Foreskin fibroblast (primary cell): ENCODE measurements around the genes MAGT1, PGAM4, POF1B, DACH2 and NAP1L3.

DNA sequence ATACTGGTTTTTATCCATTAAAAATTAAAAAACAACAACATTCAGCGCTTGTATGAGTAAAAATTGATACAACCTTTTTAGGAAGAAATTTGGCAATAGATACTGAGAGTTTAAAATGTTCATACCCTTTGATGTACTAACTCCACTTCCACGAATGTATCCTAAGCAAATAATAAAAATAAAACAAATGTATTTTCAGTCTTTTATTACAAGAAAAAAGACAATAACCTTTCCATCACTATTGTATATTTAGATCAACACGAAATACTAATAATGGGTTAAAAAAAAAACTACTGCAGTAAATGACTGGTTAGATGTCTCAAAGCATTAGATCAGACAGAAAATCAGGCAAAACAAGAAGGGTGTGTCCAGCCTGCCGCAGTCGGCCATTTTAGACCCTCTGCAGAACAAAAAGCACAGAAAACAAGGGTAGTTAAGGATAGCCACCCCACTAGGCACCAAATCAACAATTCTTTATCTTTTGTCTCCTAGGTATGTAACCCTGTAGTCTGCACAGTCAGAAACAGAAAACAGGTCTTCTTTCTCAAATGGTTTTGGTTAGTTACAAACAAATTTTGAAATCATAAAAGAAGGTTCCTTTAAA lies 13.6 kb upstream of the ZCCHC13 start:
- RRBS: no CpG with 5 or more reads among the region's 5 CpGs

- RRBS: no CpG with 5 or more reads among the region's 8 CpGs
These were observed 544 bp upstream of the UPRT start for GRCh38 chrX:75273289-75273793.

GRCh38 chrX:77505305-77505712 lies 58.1 kb downstream of the FGF16 start:
- RRBS: no CpG with 5 or more reads among the region's 1 CpG

DNA sequence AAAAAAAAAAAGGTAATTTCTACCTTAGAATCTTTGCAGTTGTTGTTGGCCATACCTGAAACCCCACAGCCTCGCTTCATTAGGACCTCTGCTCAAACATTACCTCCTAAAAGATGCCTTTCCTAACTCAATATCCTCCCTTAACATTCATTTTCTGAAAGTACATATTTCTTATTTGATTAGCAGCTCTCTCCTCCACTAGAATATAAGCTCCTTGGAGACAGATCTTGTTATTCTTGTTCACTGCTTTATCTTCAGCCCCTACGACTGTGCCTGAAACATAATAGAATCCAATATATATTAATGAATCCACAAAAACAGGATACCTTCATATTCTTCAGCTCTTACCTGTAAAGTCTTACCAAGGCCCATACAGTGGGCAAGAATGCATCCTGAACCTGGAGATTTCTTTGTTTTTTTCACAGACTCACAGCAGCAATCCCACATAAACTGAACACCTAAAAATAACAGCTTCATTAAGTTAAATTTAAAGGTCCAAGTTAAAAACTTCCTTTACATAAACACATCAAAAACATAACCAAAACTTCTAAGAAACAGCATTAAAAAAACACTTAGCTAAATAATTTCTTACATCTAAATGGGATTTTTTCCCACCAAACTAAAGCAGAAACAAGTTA lies 151.7 kb downstream of the ATRX start:
- RRBS: no CpG with 5 or more reads among the region's 2 CpGs

- RRBS: 1% methylated on average over 8 of the region's 50 CpGs
These were observed at the start of gene MAGT1 for GRCh38 chrX:77894719-77895996. MAGT1 (minus strand) TSS chrX:77895435.

DNA sequence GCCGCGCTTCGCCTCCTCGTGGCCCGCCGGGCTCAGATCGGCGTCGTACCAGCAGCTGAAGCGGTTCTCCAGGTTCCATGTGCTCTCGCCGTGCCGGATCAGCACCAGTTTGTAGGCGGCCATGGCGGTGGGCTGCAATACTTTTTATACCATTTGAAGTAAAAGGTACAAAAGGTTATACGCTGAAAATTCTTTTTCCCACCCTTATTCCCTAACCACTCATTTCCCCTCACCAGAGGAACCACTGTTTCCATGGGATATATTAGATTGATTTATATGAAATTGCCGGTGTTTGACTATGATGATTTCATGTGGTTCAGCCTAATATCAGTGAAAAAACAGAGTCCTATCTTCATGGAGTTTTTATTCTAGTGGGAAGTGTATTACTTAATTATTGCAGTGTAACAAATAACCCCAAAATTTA lies at the start of gene PGAM4:
Gene PGAM4, minus strand, starts transcription at position 123 of the 424 bp plus-strand sequence.
- RRBS: no CpG with 5 or more reads among the region's 17 CpGs

DNA sequence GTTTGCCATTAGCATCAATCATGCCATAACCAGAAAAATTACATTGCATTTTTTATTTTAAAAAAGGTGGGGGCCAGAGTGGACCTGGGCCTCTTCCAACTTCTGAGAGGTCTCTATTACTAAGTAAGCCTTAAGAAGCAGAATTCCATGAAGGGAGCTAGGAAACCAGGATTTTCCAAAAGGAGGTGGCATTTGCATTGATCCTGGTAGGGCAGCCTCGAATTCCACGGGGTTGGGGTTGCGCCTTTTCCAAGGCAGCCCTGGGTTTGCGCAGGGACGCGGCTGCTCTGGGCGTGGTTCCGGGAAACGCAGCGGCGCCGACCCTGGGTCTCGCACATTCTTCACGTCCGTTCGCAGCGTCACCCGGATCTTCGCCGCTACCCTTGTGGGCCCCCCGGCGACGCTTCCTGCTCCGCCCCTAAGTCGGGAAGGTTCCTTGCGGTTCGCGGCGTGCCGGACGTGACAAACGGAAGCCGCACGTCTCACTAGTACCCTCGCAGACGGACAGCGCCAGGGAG lies 400 bp upstream of the PGK1 start:
- RRBS: under 1% methylated on average over 21 of the region's 37 CpGs

GRCh38 chrX:78109507-78110142 lies 5.6 kb downstream of the PGK1 start:
- RRBS: no CpG with 5 or more reads among the region's 3 CpGs

- RRBS: no CpG with 5 or more reads among the region's 7 CpGs
These were observed 7.4 kb downstream of the LPAR4 start for GRCh38 chrX:78754779-78755436.

DNA sequence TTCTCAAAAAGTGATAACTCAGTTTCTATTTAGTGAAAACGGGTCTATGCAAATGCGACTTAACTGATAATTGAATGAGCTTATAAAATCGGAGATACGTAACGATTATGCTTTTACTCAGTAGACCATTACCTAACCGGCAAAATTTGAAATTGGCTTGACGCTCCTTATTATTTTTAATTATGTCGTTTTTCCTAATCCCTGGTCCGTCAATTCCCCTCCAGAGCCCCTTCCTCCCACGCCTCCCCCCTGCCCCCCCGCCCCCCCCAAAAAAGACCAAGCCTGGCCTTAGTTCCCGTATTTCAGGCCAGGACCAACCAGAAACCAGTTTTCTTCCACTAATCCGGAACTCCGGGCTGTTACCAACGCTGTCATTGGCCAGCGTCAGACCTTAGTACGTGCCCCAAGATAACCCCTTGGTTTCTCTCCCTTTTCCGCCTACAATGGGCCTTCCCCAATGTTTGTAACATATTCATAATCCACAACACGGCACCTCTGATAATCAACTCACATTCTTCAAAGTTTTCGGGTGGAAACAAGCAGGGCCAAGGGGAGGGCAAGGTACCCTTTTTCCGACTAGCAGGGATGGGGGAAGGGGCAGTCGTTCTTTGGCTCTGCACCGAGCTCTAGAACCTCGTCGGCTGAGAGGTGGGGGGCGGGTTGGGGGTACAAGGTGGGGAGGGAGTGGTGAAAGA lies 1.7 kb downstream of the BRWD3 start:
- RRBS: no CpG with 5 or more reads among the region's 26 CpGs

DNA sequence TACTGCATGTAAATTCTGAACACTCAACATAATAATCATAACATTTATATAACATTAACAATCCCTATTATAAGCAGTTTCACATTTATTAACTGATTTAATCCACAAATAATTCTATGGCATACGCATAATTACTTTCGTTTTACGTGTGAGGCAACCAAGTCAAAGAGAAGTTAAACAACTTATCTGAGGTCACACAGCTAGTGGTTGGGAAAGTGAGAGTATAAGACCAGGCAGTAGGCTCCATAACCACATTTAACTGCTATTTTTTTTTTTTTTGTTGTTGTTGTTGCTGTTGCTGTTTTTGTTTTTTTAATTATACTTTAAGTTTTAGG lies 972.7 kb upstream of the POU3F4 start:
- RRBS: no CpG with 5 or more reads among the region's 3 CpGs

GRCh38 chrX:85379215-85379960 lies at the start of gene POF1B:
POF1B (minus strand) TSS chrX:85379665.
- RRBS: no CpG with 5 or more reads among the region's 11 CpGs

GRCh38 chrX:85529104-85529645 lies 149.7 kb upstream of the POF1B start:
- RRBS: no CpG with 5 or more reads among the region's 21 CpGs

- RRBS: 3% methylated on average over 16 of the region's 43 CpGs
These were observed at the start of gene DACH2 for GRCh38 chrX:86148106-86148678. DACH2 (plus strand) TSS chrX:86148451.

- RRBS: no CpG with 5 or more reads among the region's 4 CpGs
These were observed 133.9 kb upstream of the CPXCR1 start for GRCh38 chrX:88612922-88613690.

DNA sequence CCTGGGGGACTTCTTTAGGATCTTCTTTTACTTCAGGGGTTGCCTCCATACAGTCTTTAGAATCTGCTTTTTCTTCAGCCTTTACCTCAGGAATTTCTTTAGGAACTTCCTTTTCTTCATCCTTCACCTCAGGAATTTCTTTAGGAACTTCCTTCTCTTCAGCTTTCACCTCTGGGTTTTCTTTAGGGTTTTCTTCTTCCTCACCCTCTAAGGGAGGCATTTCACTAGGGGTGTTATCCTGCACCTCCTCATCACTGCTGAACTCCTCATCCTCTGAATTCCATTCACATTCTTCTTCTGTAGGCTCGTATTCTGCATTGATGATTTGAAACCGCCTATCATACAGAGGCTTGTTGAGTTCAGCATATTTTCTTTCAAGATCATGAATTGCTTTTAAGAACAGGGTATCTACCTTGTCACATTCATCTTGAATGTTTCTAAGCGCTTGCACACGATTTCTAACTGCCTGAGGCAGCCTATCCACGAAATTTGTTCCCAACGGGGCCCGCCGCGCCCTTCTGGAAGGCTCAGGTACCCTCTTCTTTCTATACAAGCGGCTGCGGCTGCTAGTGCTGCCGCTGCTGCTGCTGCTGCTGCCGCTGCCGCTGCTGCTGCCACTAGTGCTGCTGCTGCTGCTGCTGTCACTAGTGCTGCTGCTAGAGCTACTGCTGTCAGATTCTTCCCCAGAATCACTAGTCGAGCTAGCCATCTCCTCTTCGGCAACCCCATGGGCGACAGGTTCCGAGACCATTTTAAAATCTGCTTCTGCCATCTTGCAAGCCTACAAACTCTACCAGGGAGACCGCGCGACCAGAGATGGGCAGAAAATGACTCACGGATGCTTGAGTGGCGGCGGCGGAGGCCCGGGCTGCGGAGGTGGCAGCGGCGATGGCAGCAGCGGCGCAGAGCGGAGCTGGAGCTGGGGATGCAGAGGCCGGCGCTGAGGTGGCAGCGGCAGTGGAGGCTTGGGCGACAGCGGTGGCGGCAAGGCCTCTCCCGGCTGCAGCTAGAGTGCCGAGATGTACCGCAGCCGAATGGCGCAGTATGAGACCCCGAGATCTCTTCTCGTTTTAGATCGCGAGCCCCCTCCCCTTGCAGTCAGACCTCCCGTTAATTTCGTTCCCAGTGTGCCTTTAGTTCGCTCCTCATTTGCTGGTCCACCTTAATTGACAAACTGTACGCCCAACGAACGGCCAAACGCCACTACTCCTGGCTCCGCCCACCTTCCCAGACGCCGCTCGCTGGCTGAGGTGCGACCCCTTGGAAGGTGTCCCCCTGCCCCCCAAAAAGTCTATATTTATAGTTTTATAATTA lies at the start of gene NAP1L3:
Gene NAP1L3, minus strand, starts transcription at position 1,046 of the 1,314 bp plus-strand sequence.
- RRBS: 2% methylated on average over 14 of the region's 59 CpGs

- RRBS: no CpG with 5 or more reads among the region's 7 CpGs
These were observed 22.1 kb downstream of the FAM133A start for GRCh38 chrX:93696129-93696421.

DNA sequence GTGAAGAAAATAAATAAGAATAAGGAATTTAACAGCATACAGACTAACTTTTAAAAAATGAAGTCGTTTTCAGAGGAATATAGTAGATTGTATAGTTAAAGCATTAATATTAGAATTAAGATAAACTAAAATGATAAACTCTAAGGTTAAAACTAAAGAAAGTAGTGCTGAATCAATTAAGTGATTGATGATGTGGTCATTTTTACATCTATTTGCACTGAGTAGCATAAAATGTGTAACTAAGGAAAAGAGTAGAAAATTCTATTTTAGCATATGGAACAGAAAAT lies 531.0 kb downstream of the FAM133A start:
- RRBS: no CpG with 5 or more reads among the region's 1 CpG

- RRBS: no CpG with 5 or more reads among the region's 13 CpGs
These were observed 219.5 kb upstream of the DIAPH2 start for GRCh38 chrX:96465161-96465610.